Calu3 (cell line): ENCODE results near the genes ATP8A2 and SHISA2.

DNA sequence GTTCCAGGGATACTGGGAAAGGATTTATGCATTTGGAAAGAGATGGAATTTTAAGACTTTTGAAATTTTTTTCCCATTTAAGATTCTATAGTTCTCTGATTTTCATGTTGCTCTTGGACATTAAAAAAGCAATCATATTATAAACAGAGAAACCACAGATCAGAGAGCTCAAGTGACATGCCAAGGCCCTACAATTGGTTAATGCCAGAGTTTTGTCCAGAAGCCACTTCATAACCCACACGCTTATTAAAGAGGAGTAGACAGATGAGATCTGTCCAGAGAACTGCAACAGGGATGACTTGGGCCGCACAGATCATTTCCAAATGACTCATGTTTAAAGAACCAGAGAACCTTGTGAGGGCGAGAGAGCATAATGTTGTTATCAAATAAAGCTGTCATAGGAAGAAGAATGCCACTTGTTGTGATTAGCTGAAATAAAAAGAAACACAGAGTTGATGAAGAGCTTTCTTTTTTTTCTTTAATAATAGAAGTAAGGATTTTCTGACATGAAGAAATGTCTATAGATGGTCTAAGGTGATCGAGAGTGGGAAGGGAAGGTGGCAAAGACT, 718.6 kb upstream of the SGCG start:
- PRO-cap = no peak

GRCh38 chr13:22784792-22785130, 396.0 kb upstream of the SGCG start:
- PRO-cap = no peak

- PRO-cap = no peak
Observed at GRCh38 chr13:22925740-22926855, 254.7 kb upstream of the SGCG start.

DNA sequence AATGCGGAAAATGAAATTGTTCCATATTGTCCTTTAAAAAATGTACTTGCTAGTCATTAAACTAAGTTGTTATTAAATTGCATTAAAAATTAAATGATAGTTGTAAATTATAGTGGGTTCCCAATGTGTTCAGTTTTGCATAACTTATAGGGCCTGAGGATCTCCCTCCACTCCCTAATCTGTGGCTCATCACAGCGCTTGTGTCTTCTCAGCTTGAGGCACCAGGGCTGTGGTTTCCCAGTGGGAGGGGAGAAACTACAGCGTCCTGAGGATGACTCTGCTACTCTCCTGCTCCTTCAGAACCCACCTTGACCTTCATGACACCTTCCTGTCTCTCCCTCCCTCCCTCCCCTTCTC, 1.3 kb downstream of the SGCG start:
- PRO-cap = no peak

- PRO-cap = no peak
Observed at GRCh38 chr13:23321381-23322438, 111.8 kb downstream of the SACS start.

DNA sequence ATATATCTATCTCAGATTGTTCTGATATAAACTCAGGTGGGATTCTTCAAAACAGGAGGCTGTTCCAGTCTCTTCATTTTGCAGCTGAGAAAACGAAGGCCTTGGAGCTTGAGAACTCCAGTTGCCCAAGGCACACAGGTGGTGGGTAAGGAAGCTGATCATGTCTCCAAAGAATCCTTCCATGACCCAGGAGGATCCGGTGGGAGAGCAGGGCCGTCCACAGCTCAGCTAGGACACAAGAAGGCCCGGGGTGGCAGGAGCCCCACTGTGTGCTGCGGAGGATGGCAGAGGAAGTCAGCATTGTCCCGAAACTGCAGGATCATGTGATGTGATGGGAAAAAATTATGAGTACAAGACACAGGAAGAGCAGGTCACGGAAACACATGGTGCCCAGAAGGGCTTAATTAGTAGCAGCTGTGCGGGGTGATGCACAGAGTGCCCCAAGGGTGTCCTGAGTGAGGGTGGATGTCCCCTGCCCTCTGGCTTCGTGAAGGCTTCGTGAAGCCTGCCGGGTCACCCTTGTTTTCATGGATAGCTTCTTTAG, 33.6 kb upstream of the SACS start:
- PRO-cap = no peak

DNA sequence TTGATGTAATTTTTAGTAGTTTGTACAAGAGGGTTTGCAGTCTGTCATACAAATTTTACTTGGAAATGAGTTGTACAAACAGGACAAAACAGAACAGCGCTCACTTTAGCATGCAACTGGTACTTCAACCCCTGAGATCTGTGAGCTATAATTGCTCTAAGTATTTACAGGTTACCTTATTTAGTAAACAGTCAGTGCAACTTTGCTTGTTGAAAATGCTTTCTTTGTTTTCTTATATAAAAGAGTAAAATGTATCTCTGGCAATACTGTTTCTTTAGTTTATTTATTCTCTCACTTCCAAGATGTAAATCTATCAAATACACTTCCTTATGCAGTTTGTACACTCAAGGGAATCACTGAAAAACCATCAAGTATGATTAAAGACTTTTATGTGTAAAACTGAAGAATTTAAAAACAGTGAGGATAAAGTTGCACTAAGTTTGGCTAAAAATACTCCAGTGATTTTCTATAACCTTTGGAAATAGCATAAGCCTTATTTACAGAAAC, 870 bp downstream of the TNFRSF19 start:
- PRO-cap = no peak

DNA sequence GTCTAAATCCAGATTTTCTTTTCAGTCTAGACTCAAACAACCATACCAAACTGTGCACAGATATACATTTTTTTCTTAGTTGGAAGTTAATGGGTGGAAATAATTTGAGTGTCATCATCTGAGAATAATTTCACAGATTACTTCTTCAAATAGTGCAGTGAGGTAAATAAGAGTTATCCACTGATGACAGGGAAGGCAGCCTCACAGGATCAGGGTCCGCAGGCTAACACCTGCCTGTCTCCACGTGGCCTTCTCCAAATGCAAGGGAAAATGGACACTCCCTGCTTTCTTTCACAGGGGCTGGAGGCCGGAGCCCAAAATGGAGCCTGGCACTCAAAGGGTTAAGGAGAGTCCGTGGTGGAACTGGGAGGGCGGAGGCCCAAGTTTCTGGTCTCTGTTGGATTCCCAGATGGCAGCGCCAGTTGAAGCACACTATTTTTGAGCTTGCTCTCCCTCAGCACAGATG, 67.4 kb downstream of the TNFRSF19 start:
- PRO-cap = no peak

GRCh38 chr13:23701430-23702197, 131.4 kb downstream of the TNFRSF19 start:
- PRO-cap = no peak

GRCh38 chr13:23950968-23951382, 61.8 kb upstream of the MIPEP start:
- PRO-cap = no peak

GRCh38 chr13:24033481-24033898, 127.0 kb upstream of the SPATA13 start:
- PRO-cap = no peak

DNA sequence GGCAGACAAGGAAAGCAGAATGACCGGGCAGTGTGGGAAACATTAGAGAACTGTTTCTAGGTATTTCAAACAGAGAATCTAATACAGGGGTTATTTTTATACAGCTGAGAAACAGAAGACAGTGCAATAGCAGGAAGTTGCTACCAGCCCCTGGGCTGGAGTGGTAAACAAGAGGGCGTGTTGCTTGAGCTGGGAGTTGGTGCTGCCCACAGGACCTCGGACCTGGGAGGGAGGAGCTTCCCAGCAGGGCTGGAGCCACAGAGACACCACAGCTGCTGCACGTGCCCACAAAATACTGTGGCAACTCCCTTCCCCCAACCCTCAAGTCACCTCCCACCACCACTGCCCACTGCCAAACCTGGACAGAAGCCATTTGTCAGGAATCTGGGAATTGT, 57.0 kb downstream of the SPATA13 start:
- PRO-cap = no peak

GRCh38 chr13:24498006-24498469, 14.5 kb downstream of the PARP4 start:
- PRO-cap = no peak

GRCh38 chr13:24905295-24906412, 17.0 kb downstream of the CENPJ start:
- PRO-cap = no peak

DNA sequence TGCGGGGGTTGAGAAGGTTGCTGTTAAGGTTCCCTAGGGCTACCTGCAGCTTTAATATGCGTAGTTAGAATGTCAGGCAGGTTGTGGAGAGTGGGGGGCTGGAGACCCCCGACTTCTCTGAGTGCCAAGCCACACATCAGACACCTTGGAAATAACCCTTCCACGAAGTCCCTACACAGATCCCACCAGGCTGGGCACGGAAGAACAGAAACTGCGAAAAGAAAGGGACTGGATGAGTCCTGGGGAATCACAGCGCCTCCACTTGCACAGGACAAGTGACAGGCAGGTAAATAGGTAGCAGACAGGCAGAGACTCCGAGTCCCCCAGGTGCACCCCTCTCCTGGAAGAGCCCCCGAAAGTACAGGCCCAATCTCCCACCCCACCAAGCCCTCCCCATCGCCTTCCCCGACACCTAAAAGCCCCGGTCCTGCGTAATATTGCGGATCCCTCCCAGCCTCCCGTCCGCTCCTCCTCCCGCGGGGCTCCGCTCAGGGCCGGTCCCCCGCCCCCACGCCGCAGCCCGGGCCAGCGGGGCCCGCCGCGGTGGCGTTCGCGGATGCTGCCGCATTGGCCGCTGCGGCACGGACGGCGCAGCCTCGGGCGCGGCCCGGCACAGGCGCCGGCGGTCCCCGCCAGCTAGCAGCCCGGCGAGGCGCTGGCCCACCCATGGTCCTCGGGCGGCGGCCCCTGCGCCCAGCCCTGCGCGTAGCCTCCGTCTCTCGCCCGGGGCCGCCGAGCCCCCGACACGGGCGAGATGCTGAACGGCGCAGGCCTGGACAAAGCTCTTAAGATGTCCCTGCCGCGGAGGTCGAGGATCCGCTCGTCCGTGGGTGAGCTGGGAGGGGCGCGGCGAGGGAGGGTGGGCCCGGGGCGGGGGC, at the start of gene ATP8A2:
Gene ATP8A2 (plus strand): TSS at position 516 of the 878 bp plus-strand sequence.
- PRO-cap = no peak

GRCh38 chr13:25771969-25772352, 279.9 kb downstream of the SHISA2 start:
- PRO-cap = no peak

DNA sequence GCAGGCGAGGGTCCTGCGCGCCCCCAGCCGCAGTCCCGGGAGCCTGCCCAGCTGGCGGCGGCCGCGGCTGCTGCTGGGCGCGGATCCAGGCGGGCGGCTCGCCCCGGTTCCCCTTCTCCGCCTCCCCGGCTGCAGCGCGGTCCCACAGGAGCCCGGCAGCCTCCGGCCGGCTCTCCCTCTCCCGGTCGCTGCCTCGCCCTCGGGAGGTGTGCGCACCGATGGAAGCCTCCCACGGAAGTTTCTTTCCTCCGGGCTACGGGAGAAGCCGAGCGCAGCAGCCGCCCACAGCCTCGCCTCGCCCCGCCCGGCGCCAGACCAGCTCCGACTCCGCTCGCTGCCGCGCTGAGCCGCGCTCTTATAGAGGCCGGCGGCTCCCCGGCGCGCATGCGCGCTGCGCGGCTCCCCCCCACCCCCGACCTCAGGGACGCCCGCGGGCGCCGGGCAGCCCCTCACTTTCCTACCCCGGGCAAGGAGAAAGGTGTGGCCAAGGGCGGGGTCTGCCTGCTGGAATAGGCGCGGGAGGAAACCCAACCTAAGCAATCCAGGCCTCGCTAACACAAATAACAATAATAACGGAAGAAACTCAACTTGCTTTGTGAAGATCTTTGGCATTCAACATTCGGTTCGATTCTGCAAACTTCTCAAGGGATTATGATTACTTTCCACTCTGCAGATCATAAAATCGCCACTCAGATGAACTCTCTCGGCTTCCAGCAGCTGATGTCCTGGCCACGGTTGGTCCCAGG, at the start of gene SHISA2:
Gene SHISA2 (minus strand): TSS at position 329 of the 746 bp plus-strand sequence.
- PRO-cap = bidirectional peak, plus-strand start at position 487 of the sequence, minus-strand start at position 329 of the sequence

- PRO-cap = bidirectional peak, plus-strand start at chr13:26221944, minus-strand start at chr13:26221804
Observed at GRCh38 chr13:26221231-26222105, 646 bp downstream of the RNF6 start.

DNA sequence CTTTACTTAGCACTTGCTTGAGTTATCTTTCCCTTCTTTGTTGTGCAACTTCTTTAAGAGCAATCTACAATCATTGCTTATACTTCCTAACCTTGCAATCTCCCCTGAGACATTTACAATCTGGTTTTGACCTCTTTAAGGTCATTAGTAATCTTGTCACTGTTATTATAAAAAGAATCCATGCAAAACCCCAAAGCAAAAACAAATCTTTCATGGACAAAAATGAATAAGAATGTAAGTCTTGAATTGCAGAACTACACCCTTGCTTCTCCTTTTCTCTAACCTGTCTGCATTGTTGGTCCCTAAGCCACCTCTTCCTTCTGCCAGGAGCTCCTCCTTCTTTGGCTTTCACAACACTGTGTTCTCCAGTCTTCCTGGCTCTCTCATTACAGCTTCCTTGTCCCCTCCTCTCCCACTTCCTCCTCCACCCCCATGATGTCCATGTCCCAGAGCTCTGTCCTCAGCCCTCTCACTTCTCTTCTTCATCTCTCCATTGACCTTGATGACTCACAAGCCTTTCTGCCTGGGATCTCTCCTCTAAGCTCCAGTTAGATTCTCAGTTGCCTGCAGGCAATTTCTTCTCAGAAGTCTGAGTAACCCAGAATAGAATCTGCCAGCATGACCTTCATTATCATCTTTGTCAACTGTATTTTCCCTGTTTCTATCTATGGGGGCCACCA, 100.4 kb upstream of the WASF3 start:
- PRO-cap = no peak

GRCh38 chr13:26508860-26509523, 48.5 kb upstream of the WASF3 start:
- PRO-cap = no peak